Temporal lobe (tissue), 2 donors: ENCODE measurements around a stretch of chr14.

DNA sequence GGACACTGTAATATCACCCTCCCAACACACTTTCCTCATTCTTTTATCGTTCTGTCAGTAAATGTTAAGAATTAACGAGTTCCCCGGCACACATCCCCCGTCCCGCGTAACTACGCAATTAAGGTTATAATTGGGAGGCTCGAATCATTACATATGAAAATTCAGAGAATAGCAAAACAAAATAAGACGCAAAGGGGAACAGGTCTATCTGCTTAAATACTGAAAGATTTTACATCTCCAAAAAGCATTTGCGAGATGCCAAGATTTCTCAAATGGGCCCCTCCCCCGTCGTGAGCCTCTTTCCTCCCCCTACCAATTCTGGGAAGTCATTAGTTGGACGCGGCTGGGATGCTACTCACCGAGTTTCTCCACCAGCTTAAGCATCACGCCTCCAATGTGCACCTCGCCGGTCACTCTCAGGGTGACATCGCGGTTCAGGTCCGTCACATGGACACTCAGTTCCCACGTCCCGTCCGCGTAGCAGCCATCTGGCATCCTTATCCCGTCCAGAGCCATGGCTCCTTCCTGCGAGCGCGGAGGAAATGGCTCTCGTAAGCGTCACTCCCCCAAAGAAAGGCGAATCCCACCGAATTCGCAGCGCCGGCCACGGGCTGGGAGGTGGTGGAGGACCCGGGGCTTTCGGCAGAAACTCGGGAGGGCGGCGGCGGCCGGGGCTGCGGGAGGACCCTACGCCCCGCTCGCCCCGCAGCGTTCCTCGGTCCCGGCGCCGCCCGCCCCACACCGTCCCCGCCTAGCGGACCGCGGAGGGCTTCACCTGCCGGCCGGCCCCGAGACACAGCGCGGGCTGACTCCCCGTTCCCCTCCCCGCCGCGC lies 580 bp downstream of the FERMT2 start:
- RAMPAGE, long total RNA = no peak

GRCh38 chr14:53151052-53151521 lies 2.0 kb downstream of the DDHD1 start:
- RAMPAGE, long total RNA = no peak

- RAMPAGE, long total RNA = no peak
Observed at GRCh38 chr14:53670812-53671156, 285.8 kb downstream of the BMP4 start.

GRCh38 chr14:53951677-53952896 lies 4.5 kb downstream of the BMP4 start:
- RAMPAGE, long total RNA = no peak

- RAMPAGE, long total RNA = no peak
Observed at GRCh38 chr14:53952965-53953714, 3.5 kb downstream of the BMP4 start.

GRCh38 chr14:54426795-54427617 lies 14.2 kb downstream of the CNIH1 start:
- RAMPAGE, long total RNA = no peak

GRCh38 chr14:54565445-54566300 lies 1.3 kb upstream of the SAMD4A start:
- RAMPAGE, long total RNA = no peak

DNA sequence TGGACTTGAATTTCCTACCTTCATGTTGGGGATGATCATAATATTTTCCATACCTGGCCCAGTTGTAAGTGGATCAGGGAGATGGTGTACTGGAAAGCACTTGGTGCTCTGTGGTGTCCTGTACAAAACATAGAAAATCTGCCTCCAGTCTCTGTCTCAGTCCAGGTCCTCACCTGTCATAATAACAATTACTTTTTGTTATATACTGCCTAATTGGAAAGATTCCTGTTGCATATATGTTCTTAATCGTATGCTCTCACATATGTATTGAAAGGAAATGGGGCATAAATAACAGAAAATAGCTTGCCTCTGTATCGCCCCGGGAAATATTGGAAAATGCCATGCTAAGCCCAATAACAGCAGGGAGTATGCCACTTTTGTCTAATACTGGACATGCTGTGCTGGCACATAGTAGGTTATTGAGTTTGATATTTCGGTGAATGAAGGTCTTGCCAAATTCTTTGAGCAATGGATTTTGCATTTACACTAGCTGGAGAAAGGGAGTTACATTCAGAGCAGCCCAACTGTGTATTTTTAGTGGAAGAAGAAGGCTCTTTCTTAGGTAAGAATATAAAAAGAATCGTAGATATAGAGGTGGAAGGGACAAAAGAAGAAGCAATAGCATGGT lies 41.4 kb downstream of the SAMD4A start:
- RAMPAGE, long total RNA = no peak

DNA sequence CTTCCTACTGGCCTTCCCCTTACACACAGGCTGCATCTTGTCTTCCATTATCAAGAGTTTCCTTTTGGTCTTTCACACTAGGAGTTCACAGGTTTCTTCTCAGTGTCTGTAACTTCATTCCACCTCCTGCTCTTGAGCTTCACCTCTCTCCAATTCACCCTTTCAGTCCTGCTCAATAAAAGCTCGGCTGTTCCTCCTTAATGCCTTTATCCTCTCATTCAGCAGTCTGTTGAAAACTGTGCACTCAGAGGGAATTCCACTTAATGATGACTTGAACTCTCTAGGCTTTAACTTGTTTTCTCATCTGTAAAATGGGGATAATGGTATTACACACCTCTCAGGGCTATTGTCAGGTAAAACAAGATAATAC lies 73.9 kb downstream of the SAMD4A start:
- RAMPAGE, long total RNA = no peak

- RAMPAGE, long total RNA = no peak
Observed at GRCh38 chr14:54698017-54698999, 131.4 kb downstream of the SAMD4A start.

DNA sequence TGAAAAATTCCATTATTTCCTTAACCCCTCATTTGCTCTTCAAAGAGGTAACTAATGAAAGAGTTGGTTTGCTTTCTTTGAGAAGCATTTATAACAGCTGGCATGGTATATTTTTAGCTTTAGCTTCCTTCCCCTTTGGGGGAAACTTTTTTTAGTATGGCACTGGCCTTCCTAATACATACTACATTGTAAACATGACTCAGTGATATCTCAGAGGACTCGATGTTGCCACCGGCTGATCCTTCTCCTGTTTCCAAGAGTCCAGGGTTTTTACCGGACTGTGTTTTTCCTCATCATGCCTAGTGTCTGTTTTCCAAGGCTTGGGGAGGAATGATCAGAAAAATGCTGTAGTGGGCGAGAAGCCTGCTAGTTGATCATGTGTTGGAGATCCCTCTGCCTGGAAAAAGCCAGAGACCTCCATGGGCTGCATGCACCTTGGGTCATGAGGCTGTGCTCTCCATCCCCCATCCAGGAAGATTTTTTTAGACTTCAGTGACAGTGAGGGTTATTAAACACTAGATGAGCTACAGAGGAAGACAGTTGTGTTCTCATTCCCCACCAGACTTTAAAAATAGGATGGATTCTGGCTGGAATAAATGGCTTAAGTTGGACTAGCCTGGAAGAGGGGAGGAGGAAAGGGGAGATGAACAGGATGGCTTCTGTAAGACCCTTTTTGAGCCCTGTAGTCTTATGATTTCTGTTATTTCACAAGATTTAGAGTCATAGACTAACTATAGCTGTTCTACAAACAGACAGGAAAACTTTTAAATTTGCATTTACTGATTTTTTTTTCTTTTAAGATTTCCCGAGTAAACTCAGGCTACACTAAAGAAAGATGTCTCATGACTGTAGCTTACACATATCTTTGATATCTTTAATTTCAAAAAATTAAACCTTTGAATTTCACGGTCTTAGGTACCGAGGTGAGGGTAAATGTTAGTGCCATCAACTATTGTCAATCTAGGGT lies 145.7 kb downstream of the SAMD4A start:
- RAMPAGE, long total RNA = no peak

- RAMPAGE, long total RNA = no peak
Observed at GRCh38 chr14:54784725-54785104, 117.9 kb downstream of the GCH1 start.

DNA sequence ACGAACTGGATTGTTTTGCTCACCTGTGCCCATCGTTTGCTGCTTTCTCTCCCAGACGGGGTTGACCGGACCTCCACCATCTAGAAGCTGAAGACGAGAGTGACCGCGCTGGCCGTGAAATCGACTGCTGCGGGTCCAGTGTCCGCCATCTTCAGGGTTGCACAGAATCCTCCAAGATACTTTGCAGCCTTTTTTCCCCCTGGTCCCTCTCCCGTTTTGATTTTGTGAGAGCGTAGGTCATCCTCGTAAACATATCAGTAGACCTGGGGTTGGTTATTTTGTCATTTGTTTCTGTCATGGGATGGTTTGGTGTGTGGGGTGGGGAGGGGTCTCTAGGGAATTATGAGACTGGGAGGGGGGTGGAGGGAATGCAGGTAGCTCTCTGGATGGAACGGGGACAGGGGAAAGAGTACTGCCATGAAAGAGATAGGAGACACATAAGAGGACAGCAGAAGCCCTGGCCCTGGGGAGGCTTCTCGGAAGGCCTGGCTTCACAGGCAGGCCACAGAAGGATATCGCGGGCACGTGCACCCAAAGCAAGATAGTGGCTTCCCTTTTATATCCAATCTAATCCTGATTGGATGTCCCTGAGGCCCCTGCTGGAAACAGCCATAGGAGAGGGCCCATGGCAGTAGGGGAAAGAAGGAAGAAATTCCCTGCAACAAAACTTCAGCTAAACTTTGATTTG lies 113.6 kb downstream of the GCH1 start:
- RAMPAGE, long total RNA = no peak

DNA sequence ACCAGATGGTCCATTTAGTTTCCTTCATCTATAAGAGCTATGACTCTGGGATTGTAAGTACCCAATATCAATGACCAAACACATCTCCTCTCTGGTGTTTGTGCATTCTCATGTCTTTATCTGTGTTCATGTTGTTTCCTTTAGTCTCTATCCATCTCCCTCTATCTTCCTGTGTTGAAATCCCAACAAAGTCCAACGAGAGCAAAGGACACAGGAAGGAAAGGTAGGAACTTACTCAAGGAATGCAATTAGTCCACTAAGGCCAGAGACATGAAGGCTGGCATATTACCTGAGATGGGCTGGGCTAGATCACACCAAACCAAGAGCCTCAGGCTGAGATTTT lies 14.4 kb upstream of the LGALS3 start:
- RAMPAGE, long total RNA = no peak

- RAMPAGE, long total RNA = no peak
Observed at GRCh38 chr14:55115347-55115740, 13.7 kb upstream of the LGALS3 start.

DNA sequence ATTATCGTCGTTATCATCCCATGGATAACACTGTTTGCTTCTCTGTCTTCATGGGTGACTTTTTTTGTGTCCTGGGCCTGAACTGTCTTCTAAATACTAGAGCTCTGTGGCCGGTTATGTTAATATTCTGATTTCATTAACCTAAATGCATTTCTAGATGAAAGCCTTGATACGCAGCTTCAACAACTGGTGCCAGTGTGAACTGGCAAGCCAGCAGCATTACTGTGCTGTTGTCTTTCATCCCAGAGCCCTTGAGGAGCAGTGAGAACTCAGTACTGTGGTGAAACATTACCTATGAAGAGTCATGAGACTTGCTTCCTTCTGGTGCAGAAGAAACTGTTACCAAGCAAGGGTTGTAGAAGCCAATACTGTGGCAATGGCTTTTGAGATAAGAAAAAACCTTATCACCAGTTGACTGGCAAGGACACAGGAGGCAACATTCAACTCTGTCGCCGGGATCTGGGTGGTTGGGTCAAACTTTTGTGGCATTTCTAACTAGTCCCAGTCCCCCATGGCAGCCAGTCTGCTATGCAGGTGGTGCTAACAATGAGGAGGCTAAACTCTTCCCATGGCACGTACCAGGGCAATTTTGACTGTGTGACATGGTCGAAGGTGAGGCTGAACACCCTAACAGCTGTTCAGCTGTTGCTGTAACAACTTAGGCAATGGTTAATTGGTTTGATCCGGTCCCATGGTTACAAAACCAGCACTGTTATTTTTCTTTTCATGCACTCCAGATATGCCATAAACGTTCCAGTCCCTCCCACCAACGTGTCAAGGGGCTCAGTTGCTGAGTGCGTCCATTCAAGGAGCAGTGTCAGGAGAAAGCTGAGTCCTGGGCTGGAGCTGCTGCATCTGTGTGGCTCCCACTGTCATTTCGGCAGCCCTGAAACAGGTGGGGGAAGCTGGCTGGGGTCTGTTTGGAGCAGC lies 12.6 kb upstream of the LGALS3 start:
- RAMPAGE, long total RNA = no peak

DNA sequence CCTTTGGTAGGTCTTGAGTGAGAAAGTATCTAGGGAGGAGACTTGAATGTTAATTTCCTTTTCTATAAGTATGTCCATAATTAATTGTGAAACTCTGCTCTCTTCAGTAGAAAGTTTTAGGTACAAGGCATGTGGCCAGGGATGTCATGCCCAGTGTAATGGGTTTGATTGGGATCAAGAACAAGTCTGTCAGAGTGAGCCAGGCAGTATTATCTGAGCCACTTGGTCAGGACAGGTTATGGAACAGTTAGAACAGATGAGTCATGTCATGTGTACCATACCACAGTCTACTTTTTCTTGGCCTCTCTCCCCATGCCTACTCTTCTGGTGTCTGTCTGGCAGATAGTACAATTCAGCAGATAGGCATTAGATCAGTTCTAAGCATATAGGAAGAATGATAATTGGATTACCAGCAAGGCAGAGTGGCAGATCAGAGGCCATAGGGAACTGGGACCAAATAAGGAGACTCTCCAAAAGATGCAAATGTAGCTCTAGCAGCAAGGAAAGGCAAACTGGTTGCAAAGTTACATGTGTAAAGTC lies 30.4 kb downstream of the FBXO34 start:
- RAMPAGE, long total RNA = no peak

- RAMPAGE, long total RNA = no peak
Observed at GRCh38 chr14:55336819-55337185, 65.6 kb downstream of the FBXO34 start.

DNA sequence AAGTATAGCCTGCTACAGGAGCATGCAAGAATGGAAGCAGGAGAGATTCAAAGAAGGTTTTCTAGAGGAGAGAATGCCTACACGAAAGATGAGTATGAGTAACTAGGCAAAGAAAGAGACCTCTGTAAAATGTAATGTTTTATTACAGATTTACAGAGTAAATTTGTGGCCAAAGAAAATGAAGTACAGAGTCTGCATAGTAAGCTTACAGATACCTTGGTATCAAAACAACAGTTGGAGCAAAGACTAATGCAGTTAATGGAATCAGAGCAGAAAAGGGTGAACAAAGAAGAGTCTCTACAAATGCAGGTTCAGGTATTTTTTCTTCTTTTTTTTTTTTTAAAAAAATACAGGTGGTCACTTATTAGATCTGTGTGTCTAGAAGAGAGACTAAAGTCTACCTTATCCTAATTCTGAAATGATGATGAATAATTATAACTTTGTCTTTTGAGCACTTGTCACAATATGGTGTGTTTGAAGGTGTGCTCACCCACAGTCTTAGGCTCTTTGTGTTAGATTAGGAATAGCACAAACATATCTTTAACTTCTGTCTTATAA lies 57.1 kb downstream of the KTN1 start:
- RAMPAGE, long total RNA = no peak

GRCh38 chr14:55697416-55697855 lies 117.4 kb downstream of the KTN1 start:
- RAMPAGE, long total RNA = no peak